Epithelial cell of alveolus of lung (primary cell): ENCODE measurements around a stretch of chr16.

- RAMPAGE, long total RNA: no peak
- RRBS: no CpG with 5 or more reads among the region's 10 CpGs
Observed at GRCh38 chr16:70571637-70572460, 48.2 kb downstream of the SF3B3 start.

DNA sequence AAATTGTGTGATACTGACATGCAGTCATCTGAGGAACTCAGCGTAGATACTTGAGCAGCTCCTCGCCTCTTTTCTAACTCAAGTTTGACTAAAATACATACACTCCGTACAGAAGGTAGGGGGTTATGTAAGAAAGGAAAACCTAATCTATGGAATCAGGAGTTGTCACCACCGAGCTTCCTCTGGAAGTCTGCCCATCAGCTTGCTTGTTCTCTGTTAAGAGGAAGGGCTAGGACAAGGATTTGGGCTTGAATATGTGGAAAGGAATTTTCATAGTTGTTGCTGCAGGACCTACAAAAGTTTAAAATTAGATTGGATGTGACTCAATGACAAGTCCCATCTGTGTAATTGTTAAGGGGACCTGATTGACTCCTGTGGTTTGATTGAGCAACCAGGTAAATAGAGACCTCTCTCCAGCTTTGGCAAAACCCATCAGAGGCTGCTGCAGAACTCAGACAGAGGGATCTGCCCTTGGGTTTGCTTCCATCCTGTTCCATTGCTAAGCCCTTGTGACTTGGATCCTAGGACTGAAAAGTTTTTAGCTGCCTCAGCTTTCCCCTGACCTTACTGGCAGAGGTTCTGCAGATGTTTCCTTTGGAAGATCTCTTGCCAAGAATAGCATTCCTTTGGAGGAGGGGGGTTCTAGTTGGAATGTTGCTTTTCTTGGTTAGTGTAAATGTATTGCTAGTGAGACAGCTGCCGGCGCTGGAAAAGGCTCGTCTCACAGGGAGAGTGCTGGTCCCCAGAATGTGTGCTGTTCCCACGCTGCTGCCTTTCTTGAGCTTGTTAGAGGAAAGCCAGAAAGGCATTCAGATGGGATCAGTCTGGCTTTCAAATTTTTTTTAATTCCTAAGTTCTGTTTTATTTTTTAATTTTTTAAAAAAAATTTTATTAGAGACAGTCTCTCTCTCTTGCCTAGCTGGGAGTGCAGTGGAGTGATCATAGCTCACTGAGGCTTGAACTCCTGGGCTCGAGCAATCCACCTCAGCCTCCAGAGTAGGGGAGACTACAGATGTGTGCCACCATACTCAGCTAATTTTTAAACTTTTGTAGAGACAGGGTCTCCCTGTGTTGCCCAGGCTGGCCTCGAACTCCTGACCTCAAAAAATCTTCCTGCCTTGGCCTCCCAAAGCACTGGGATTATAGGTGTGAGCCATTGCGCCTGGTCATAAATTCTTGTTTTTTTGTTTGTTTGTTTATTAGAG is 50.1 kb downstream of the SF3B3 start:
- RAMPAGE, long total RNA: no peak
- RRBS: no CpG with 5 or more reads among the region's 11 CpGs

GRCh38 chr16:70647051-70647250 is 592 bp downstream of the IL34 start:
- RAMPAGE, long total RNA: no peak
- RRBS: no CpG with 5 or more reads among the region's 10 CpGs

DNA sequence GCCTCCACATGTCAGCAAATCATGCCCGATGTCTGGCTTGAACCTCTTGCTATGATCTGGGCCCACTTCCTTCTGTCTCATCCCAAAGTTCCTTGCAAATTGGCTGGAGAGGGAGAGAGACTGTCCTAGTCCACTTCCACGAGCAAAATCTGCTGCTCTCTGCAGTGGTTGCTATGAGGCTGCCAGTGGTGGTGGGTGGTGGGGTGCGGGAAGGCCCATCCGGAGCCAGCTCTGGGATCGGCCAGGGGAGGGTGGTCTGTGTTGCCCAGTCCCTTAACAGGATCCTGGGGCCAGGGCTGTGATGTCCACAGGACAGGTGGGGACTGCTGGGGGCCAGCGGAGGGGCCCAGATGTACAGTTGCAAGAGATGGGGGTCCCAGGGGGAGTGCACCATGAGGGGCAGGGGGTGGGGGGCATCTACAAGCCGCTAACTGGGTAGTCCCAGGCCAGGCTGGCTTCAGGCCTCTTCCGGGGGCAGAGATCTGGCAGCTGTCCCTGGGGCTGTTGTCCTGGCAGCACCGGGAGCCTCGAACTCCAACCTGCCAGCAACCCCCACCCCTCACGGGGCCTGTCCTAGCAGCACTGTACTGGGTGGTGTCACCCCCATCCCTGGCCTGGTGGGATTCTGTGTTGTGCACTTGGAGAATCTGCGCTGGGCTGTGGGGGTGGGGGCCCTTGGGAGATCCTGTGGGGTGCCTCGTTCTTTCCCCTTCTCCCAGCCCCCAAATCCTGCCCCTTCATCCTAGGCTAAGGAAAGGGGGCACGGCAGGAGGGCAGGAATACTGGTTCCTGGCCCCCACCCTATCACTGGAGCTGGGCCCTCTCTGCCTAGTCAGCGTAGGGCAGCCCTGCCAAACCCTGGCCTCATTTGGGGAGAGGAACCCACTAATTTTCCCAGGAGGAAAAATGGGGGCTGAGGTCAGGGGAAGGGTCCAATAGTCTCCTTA is 1.6 kb downstream of the MTSS2 start:
- RAMPAGE, long total RNA: no peak
- RRBS: 4% methylated on average over 2 of the region's 15 CpGs

DNA sequence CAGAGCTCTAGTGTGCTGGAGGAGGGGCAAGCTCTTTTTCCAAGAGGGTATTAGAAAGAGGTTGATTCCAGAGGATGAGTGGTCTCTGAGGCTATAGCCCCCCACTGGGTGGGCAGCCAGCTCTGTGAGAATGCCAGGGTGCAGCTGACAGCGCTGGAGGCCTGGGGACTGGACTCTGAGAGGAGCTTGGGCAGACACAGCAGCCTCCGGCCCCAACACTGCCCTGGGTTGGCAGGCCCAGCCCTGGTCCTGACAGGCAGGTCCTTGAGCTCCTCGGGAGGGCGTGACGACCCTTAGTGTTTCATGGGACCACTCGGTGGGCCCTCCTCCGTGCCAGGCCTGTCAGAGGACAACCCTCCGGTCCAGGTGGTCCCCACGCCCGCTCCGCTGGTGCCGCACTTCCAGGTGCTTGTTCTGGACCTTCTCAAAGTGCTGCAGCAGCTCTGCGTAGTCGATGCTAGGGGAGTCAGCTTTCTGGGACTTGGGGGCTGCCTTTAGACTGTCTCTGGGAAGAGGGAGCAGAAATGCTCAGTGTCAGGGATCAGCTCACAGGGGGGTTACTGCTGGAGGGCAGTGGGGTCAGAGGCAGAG is 1.8 kb upstream of the MTSS2 start:
- RAMPAGE, long total RNA: no peak
- RRBS: no CpG with 5 or more reads among the region's 14 CpGs

GRCh38 chr16:70688910-70689402 is 3.1 kb upstream of the MTSS2 start:
- RAMPAGE, long total RNA: no peak
- RRBS: no CpG with 5 or more reads among the region's 10 CpGs

DNA sequence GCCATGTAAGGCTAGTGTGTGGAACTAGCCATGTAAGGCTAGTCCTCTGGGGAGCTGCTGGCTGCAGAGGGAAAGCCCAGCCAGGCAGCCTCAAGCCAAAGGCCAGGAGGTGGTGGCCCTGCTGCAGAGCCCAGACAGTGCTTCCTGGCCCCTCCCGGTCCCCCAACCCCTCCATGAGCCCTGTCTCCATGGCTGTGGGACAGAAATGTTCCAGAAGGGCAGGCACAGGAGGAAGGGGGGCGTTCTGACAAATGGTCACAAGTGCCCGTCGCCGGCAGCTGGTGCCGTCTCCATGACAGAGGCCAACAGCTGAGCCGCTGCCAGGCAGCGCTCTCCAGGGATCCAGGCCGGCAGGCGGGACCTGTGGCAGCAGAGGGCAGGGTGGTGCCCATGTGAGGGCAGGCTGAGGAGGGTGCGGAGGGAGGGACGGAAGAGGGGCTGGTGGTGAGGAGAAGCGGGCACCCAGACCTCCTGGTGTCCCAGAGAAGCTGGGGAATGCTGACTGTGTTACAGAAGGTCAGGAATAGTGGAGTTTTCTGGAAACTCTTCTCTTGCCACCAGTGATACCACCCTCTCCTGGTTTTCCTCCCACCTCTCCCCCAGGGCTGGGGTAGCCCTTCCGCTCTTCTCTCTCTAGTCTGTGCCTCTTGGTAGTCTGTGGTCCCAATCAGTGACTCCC is 14.8 kb upstream of the MTSS2 start:
- RAMPAGE, long total RNA: no peak
- RRBS: 48% methylated on average over 5 of the region's 14 CpGs

GRCh38 chr16:70701319-70701688 is 15.5 kb upstream of the MTSS2 start:
- RAMPAGE, long total RNA: no peak
- RRBS: no CpG with 5 or more reads among the region's 5 CpGs

DNA sequence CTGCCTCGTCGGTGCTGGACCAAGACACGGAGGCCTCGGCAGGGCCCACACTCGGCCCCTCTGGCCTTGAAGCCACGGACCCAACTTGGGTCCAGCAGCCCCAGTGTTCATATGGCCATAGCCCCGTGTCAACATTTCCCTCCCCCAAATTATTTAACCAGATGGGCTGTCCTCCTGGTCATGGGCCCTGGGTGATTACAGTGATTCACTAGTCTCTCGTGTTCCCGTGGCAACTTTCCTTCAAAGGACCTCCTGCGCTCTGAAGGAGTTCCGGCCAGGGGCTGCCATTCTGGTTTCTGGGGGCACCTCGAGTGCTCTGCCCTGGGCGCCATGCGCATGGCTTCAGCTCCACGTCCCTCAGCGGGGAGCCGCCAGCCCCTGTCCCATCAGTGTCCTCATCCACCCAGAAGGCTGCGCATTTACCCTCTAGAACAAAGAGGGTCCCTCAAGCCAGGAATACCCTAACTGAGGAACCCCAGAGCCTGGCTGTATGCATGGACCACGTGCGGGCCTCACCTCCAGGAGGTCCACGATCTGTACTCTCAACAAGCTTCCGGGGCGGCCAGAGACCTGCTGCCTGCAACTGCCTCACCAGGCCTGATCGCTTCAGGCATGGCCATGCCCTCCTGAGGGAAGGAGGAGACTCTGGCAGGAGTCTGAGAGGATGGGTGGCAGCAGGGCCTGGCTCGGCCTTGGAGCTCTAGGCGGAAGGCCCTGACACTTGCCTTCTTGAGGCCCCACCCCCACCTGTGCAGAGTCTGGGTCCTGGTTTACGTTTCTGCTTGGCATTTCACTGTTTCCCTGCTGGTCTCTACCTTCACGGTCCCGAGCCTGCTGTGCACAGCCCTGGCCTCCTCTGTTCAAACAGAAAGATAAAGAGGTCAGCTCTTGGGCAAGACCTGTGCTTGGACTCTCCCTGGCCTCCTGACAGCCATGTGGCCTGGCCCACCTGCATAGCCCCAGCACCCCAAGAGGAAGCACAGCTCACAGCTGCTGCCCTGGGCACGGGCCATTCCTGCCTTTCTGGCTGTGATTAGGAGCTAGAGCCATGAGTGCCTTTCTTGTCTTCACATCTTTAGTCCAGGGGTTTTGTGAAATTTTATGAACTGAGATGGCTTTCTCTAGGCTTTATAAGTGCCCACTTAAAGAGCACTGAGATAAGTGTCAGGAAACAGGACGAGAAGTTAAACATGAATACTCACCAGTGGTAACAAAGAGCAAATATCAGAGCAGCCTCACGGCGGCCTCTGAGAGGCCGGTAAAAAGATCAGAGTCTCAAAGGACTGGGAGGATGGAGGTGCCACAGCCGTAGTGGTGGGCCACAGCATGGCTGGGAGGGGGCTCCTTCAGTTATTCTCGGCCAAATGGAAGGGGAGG is 25.3 kb upstream of the MTSS2 start:
- RAMPAGE, long total RNA: no peak
- RRBS: no CpG with 5 or more reads among the region's 36 CpGs

DNA sequence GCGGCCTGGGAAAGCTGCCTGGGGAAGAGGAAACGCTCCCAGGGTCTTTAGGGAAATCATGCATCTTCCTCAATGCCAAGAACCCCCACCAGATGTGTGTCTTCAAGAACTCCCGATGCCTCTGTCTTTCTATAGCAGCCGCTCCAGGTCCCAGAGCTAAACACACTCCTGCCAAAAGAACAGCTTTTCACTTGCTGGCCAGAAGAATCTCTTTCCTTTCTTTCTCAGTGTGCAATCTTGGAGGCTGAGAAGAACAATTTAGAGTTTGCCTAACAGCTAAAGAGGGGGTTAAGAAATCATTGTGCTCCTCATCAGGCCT is 41.1 kb upstream of the MTSS2 start:
- RAMPAGE, long total RNA: no peak
- RRBS: no CpG with 5 or more reads among the region's 4 CpGs

- RAMPAGE, long total RNA: no peak
- RRBS: no CpG with 5 or more reads among the region's 12 CpGs
Observed at GRCh38 chr16:70729820-70730493, 44.1 kb upstream of the MTSS2 start.

GRCh38 chr16:70746084-70746610 is 54.8 kb downstream of the VAC14 start:
- RAMPAGE, long total RNA: no peak
- RRBS: no CpG with 5 or more reads among the region's 10 CpGs

GRCh38 chr16:70746611-70747505 is 54.1 kb downstream of the VAC14 start:
- RAMPAGE, long total RNA: no peak
- RRBS: no CpG with 5 or more reads among the region's 18 CpGs

DNA sequence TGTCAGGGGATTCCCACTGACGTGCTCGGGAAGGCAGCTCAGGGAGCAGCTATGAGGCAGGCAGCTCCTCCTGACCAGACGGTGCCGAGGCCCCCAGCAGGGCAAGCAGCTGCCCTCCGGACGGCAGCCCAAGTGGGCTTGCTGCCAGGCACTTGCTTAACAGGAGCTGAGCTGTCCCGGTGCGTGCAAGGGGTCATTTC is 9.8 kb upstream of the CALB2 start:
- RAMPAGE, long total RNA: no peak
- RRBS: 39% methylated on average over 3 of the region's 8 CpGs

- RAMPAGE, long total RNA: no peak
- RRBS: no CpG with 5 or more reads among the region's 4 CpGs
Observed at GRCh38 chr16:71628686-71629173, 2.7 kb downstream of the MARVELD3 start.

DNA sequence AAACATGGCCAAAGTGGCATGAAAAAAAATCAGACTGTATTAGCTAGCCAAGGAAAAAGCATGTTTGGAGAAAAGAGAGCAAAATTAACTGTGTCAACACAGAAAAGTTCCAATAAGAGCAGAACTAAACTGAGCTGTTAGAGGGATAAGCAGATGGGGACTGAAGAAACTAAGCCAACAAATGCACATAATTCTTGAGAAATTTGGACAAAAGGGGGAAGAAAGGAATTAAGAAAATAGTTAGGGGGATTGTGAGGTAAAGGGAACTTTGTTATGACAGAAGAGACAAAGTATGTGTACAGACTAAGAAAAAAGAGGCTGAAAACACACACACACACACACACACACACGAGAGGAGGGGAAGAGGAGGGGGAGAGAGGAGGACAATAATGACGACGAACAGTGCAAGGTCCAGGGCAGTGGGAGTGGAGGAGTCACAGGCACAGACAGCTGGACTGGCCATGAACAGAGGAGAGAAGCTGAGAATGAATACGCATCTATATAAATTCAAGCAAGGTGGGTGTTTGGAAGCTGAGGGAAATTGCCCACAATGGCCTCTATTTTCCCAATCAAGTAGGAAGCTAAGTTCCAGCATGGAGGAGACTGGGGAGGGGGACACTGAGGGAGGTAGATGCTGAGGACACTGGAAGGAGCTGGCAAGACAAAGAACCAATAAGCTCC is 44.5 kb downstream of the MARVELD3 start:
- RAMPAGE, long total RNA: no peak
- RRBS: no CpG with 5 or more reads among the region's 4 CpGs

GRCh38 chr16:71749958-71750661 is 25.6 kb upstream of the PHLPP2 start:
- RAMPAGE, long total RNA: no peak
- RRBS: no CpG with 5 or more reads among the region's 9 CpGs

GRCh38 chr16:71755703-71756287 is 31.3 kb upstream of the PHLPP2 start:
- RAMPAGE, long total RNA: no peak
- RRBS: no CpG with 5 or more reads among the region's 13 CpGs

GRCh38 chr16:71761934-71762593 is 37.6 kb upstream of the PHLPP2 start:
- RAMPAGE, long total RNA: no peak
- RRBS: no CpG with 5 or more reads among the region's 4 CpGs

- RAMPAGE, long total RNA: no peak
- RRBS: no CpG with 5 or more reads among the region's 11 CpGs
Observed at GRCh38 chr16:71816532-71817087, 8.0 kb upstream of the AP1G1 start.